ENCODE measurements around a stretch of chr5.

DNA sequence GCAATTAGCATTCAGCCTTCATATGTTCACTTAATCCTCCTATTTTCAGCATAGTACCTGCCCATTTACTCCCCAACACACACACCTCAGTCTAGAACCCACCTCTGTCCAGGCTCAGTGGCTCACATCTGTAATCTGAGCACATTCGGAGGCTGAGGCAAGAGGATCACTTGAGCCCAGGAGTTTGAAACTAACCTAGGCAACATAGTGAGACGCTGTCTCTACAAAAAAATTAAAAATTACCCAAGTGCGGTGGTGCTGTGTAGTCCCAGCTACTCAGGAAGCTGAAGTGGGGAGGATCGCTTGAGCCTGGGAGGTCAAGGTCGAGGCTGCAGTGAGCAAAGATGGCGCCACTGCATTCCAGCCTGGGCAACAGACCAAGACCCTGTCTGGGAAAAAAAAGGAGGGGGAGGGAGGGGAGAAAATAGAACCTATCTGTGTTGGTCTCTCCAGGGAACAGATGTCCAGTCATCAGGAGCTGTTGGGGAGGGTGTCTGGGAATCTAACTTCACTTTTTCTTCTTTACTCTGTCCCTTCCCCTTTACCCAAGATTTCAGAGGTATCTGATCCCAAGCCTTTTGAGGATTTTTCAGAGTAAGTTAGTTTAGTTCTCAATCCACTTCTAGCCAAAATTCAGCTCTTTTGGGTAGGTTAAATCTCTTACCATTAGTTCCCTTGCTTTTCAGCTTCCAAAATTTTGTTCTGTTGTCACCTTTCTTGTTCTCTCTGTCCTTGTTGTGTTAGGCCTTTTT lies 24.3 kb downstream of the MAT2B start:
- PRO-cap: no peak
- RAMPAGE, long total RNA, 3 experiments: no peak in any of the 3 experiments

GRCh38 chr5:166073938-166074299 lies 904.9 kb upstream of the TENM2 start:
- PRO-cap: no peak
- RAMPAGE, long total RNA, 3 experiments: no peak in any of the 3 experiments

DNA sequence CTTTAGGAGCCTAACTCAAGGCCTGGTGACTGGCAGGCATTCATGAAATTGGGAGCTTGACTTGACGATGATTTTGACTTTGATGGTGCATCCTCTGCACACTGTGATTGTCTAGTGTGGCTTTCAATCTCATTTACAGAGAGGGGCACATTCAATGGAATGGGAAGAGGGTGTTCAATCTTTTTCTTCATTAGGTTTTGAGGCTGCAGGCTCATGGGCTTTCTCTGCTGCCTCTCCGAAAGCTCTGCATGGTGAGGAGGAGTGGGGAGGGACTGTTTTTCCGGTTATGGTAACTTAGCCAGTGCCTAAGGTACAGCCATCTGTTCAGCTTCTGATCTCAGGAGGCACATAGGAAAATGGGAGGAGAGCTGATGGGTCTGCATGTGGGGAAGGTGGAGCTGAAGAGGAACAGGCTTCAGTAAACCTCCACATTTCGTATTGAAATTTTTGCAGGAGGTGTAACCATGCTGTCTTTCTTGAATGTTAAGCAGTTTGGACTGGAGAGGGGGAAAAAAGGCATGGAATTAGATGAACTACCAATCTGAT lies 292.2 kb downstream of the TENM2 start:
- PRO-cap: no peak
- RAMPAGE, long total RNA, 3 experiments: no peak in any of the 3 experiments

GRCh38 chr5:167645543-167645892 lies 645.9 kb upstream of the WWC1 start:
- PRO-cap: no peak
- RAMPAGE, long total RNA, 3 experiments: no peak in any of the 3 experiments

- PRO-cap: no peak
- RAMPAGE, long total RNA, 3 experiments: no peak in any of the 3 experiments
Observed at GRCh38 chr5:167946182-167946621, 345.2 kb upstream of the WWC1 start.

DNA sequence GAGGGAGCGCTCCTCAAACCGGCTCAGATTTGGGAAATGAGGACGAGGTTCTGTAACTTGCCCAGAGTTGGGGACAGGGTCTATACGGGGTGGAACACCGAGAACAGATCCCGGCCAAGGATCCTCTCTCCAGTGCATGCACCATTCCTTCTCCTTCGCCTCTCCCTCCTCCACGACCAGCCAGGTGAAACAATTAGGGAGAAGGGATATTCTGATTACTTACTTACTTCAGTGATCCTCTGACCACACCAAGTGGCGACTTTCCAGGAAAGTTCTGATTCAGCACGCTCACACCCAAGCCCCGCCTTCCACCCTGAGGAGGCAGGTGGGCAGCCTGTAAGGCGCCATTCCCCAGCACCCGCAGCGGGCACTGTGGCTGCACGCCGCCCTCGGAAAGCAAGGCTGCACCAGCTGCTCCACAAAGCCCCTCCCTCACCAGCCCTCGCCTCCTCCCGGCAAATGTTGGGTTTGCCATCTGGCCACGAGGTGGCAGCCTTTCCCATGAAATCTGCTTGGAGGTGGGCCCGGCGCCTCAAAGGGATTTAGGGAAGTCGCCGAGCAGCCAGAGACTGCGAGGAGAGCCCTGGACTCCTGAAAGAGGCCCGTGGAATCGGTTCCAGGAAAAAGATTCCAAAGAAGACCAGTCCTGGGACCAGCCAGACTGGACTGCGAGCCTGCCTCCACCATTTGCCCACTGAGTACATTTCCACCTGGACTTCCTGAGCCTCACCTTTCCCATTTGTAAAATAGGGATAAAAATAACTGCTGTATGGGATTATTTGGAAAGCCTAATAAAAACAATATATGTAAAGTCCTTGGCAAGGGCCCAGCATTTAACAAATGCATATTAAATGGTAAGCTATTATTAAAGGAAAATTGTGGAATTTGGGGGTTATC lies 22.1 kb upstream of the WWC1 start:
- PRO-cap: no peak
- RAMPAGE, long total RNA, 3 experiments: no peak in any of the 3 experiments

- PRO-cap: no peak
- RAMPAGE, long total RNA, 3 experiments: no peak in any of the 3 experiments
Observed at GRCh38 chr5:168299902-168300496, 8.6 kb downstream of the WWC1 start.

- PRO-cap: no peak
- RAMPAGE, long total RNA, 3 experiments: no peak in any of the 3 experiments
Observed at GRCh38 chr5:168464178-168465135, 21.8 kb upstream of the RARS1 start.

- PRO-cap: no peak
- RAMPAGE, long total RNA, 3 experiments: no peak in any of the 3 experiments
Observed at GRCh38 chr5:168613809-168614465, 34.8 kb upstream of the PANK3 start.

DNA sequence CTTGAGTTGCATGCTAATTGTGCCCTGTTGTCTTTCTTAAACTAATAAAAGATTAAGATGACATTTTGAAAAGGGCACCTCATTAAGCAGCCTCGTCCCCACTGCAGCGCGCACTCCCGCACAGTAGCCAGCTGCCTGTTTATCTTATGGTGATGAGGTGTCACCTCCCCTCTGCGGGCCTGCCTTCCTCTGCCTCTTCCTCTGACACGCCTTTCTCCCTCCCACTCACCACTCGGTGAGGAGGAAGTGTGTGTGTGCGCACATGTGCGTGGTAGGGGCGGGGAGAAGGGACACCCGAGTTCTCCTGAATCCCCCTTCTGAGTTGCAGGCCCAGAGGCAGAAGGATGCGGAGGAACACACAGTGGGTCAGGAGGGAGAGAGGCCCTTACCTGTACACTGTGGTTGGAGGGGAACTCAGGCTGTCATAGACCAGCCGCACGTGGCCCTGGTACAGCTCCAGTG lies 104.4 kb upstream of the PANK3 start:
- PRO-cap: no peak
- RAMPAGE, long total RNA, 3 experiments: no peak in any of the 3 experiments

GRCh38 chr5:168844464-168844968 lies 265.3 kb upstream of the PANK3 start:
- PRO-cap: no peak
- RAMPAGE, long total RNA, 3 experiments: no peak in any of the 3 experiments

DNA sequence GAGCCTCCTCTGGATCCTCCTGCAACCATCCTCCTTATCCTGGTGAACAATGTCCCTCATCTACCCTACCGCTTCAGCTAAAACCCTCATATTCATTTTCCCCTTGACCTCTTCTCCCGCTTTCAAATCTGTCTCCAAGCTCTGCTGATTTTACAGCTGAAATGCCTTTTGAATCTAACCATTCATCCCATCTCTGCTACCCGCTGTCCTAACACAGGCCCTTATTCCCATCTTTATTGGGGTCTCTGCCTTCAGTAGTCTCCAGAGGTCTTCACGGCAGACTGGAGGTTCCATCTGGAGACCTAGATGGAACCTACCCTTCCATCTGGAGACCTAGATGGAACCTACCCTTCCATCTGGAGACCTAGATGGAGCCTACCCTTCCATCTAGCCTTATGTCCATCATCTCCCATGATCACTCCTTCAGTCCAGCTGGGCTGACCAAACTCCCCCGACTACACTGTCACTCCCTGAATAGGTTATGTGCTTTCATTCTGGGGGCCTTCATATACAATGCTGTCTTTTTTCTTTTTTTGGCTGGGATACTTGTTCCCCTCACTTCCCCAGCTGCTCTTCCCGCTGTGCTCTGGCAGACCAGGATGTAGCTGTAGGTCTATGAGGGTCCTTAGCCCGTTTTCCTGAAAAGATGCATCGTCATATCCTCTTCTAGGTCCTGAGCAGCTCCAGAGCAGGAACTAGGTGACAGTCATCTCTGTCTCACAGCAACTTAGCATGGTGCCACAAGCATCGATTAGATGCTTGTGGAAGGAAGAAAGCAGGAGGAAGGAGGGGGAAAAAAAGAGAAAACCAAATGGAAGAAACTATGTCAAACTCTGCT lies 253.5 kb downstream of the SLIT3 start:
- PRO-cap: no peak
- RAMPAGE, long total RNA, 3 experiments: no peak in any of the 3 experiments

- PRO-cap: no peak
- RAMPAGE, long total RNA, 3 experiments: no peak in any of the 3 experiments
Observed at GRCh38 chr5:169286697-169286905, 14.3 kb downstream of the SLIT3 start.

DNA sequence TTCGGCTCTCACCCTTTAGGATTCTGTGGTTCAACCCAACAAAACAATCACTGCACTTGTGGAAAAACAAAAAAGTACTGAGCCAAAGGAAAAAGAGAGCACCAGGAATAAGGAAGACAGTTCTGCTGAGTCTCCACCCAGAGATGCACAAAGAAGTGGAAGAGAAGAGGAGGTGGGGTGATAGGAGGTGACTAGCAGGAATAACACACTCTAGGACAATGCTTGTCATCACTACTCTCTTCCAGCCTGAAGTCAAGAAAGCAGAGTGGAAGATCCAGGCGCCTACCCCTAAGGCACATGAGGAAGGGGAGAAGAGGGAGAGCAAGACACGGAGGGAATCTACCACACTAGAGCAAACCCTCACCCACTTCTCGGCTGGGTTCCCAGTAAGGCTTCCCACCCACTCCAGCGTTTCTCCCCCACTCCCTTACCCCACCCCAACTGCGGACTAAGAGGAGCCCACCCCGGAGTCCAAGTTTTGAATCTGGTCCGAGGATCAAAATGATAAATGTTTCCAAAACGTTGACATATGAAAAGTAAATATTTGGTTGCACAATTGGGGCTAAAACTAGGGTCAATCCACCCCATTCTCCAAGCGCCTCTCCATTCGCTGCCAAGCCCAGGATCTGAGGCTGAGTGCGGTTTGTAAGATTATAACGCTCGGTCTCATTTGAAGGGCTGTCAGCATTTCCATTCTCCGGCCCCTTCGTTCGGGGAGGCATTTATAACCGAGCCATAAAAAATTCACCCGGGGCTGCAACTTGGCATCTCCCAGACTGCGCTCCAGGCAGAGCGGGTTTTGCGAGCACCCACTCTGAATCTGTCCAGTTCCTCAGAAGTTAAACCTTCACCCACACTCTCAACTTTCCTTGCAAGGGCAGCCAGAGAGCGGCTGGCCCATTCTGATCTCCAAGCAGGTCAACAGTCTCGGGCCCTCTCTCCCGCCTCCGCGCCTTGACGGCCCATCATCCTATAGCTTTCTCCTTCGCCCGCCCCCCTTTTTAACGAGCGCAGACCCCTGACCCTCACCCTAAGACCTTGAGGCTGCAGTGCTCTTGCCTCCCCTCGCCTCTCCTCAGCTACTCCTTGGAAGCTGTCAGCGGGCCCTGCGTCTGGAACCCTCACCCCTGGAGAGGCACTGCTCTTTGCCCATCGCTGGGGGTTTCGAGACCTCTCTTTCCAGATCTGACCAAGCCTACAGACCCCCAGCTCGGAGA lies 1.4 kb downstream of the SLIT3 start:
- PRO-cap: no peak
- RAMPAGE, long total RNA, 3 experiments: no peak in any of the 3 experiments

DNA sequence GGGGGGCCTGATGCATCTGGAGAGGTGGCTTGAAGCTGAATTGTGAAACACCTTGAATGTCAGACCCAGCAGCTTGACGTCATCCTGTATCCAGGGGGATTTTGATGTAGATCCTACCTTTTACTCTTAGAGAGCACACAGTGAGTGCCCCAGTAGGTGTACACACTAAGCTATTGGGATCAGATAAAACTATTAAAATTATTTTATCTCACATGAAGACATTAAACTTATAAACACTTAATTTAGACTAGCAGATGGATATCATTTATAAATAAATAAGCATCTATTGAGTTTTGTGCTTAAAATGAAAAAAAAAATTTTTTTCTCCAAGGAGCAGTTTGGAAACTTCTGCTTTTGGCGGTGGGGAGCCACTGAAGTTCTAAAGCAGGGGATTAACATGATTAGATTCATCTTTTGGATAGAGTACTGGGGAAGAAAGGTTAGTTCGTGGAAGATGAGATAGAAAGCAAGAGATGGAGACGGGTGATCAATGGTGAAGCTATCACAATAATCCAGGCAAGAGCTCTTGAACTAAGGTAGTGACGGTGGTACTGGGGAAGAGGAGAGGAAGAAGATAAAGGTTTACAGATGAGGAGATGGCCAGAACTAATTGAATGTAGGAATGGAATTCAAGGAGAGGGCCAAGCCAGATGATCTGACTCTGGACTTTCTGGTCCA lies 90.5 kb downstream of the DOCK2 start:
- PRO-cap: no peak
- RAMPAGE, long total RNA, 3 experiments: no peak in any of the 3 experiments

- PRO-cap: no peak
- RAMPAGE, long total RNA, 3 experiments: no peak in any of the 3 experiments
Observed at GRCh38 chr5:169875676-169876087, 104.6 kb downstream of the INSYN2B start.

DNA sequence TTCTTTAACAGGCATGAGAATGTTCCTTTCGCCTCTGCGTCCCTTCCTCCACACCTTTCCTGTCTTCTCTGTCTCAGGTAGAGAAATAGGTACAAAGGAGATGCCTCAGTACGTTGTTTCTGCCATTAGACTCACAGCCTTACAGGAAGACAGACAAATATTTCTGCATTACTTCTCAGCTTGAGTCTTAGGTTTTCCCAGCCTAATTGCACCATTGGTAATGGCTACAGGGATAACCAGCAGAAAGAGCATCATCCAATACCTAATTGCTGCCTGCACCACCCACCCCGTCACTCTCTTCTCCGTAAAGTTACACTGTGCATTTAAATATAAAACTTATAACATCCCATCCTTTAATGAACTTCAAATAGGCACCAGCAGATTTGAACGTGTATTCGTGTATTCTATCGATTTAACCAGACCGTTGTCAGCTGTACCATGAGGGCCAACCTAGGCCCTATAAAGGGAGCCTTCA lies 16.0 kb downstream of the LCP2 start:
- PRO-cap: no peak
- RAMPAGE, long total RNA, 3 experiments: no peak in any of the 3 experiments

DNA sequence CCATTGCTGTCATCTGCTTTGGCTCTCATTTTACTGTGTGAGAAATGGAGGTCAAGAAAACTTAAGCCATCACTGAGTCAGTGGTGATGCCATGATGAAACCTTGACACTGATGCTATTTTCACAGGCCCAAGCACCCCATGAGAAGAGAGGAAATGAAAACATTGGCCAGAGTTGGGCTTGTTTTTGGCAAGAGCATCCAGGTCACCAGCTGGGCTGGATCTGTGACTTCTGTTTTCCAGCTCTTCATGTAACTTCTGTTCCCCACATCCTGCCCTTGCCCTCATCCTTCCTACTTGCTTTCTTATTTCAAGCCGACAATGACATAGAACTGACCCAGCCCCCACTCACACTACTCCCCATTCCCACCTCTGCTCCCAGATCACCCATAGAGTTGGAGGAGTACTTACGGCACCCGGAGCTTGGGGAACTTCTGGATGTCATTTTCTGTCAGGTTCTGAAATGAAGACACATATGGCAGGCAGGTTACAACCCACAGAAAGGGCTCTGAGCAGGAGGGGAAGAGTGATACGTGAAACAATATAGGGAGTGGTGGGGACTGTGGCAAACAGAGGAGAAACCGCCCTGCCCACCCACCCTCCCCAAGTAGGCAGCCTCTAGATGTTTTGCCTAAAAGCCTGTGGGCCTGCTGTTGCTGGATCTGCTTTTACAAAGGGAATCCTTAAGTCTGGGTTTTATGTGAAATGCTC lies 9.9 kb downstream of the LCP2 start:
- PRO-cap: no peak
- RAMPAGE, long total RNA, 3 experiments: no peak in any of the 3 experiments

GRCh38 chr5:170315206-170315673 lies 17.7 kb upstream of the LCP2 start:
- PRO-cap: no peak
- RAMPAGE, long total RNA, 3 experiments: no peak in any of the 3 experiments

- PRO-cap: no peak
- RAMPAGE, long total RNA, 3 experiments: no peak in any of the 3 experiments
Observed at GRCh38 chr5:170404397-170404820, 15.2 kb upstream of the KCNMB1 start.